ENCODE results near the genes GHRH and VSTM2L.

- RAMPAGE, long total RNA = no peak
- RRBS = no CpG with 5 or more reads among the region's 1 CpG
Observed at GRCh38 chr20:36254472-36254743, 18.1 kb downstream of the AAR2 start.

GRCh38 chr20:36336777-36336976 is 30.5 kb downstream of the DLGAP4 start:
- RAMPAGE, long total RNA = no peak
- RRBS = no CpG with 5 or more reads among the region's 4 CpGs

DNA sequence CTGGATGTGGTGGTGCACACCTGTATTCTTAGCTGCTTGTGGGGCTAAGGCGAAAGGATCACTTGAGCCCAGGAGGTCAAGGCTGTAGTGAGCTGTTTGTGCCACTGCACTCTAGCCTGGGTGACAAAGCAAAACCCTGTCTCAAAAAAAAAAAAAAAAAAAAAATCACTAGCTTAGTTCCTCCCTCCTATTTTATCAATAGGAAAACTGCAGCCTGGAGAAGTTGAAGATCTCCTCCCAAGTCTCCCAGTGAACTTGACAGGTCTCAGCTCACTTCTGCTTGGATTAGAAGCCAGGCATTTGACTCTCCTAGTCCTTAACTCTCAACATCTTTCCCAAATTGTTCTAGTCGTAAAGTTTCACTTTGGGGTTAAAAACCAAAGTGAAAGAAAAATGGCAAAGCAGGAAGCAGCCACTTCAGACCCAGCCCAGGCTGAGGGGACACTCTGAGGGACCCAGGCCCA is 68.9 kb upstream of the MYL9 start:
- RAMPAGE, long total RNA = no peak
- RRBS = no CpG with 5 or more reads among the region's 2 CpGs

- RAMPAGE, long total RNA = no peak
- RRBS = no CpG with 5 or more reads among the region's 13 CpGs
Observed at GRCh38 chr20:36481744-36482417, 59.4 kb upstream of the MYL9 start.

DNA sequence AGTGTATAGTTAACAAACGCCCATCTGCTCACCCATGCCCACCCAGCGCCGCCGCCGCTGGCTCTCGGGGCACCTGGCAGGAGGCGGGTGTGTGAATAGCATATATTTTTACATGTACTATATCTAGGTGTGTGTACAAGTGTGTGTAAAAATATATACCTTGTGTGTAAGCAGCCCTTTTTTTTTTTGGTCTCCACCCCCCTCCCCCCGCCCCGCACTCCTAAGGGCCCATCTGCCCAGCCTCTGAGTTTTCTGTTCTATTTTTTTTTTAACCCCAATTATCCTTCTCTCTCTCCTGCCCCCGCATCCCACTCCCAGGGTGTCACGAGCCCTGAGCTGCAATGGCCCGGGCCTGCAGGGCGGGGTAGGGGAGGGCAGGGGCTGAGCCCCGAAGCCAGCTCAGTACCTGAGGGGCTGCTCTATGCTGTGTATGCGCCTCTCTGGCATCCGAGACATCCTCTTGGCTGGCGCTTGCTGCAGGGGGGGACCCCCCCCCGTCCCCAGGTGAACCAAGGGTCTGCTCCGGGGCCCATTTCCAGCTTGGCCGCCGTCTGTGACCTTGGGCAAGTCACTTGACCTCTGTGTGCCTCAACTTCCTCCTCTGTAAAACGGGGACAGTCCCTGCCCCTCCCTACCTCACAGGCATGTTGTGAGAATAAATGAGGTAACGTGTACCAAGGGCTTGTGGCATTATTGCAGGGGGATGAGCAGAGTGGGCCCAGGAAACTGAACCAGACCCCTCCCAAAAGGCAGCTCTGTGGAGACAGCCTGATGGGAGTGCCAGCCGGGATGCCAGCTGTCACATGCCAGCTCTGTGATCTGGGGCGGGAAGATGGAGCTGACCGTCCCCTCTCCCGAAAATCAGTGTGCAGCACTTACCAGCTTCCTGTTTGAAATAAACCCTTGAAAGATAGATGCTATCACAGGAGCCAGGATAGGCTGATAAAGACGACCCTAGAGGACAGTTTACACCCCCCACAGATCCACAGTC is 13.1 kb upstream of the MYL9 start:
- RAMPAGE, long total RNA = no peak
- RRBS = no CpG with 5 or more reads among the region's 28 CpGs

- RAMPAGE, long total RNA = no peak
- RRBS = no CpG with 5 or more reads among the region's 9 CpGs
Observed at GRCh38 chr20:36652603-36653273, 6.7 kb upstream of the SLA2 start.

DNA sequence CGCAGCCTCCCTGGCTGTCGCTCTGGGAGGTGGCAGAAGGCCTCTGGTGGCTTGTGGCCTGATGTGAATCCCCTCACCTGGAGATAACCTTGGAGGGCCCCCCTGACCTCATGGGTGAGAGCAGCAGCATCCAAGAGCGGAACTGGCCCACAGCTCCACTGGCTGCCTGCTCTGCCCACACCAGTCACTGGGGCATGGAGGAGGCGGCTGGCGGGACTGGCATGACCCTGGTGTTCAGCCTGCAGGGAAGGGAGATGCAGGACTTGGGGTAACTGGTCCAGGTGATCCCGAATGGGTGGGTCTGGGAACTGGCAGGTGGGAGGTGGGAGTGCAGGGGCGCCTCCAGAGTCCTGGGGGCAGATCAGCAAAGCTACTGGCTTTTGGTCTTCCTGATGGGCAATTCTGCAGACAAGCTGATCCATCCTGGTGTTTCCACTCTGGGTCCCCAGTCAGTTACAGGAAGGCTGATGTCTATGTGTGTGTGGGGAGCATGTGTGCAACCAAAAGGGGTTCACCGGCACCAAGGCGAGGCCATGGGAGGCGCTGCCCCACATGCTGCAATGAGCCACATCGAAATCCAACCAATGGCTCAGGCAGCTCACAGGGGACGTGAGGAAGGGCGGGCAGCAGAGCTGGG is 10.7 kb upstream of the DSN1 start:
- RAMPAGE, long total RNA = no peak
- RRBS = no CpG with 5 or more reads among the region's 13 CpGs

DNA sequence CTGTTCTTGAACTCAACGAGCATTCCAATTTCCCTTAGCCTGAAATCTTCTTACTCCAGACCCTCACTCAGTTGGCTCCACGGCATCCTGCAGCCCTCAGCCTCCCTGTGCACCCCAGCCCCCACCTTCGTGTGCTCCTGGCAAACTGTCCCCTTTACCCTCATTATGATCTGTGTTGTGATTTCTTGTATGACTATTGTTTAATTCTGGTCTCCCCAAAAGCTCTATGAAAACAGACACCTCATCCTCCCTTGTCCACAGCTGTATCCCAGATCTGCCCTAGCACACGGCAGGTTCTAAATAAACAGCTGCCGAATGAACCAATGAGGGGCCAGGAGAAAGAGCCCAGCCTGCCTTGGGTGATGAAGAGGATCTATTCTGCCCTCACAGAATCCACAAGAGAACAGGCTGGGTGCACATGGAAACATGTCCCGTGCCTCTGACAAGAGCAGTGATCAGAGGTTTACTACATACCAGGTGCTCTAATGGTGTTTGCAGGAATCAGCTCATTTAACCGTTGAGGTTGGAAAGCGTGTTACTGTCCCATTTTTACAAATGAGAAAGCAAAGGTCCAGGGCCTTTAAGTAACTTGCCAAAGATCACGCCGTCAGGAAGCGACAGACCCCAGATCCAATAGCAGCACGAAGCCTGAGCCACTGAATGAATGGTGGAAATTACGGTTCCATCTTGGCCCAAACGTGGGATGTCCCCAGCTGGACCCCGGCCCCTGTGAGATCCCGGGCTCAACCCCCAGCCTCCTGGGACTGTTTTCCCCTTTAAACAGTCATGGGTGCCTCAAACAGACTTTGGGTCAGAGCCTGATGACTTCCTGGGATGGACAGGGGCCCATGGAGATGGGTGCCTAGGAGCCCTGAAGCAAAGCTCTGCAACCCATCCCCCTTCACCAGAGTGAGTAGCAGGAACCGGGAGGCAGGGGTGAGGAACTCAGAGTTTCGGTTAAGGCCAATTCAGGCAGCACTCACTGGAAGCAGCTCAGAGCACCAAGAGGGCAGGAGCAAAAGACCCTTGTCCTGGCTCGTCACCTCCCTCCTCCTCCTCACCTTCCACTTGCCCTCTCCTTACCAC is 2.8 kb downstream of the SOGA1 start:
- RAMPAGE, long total RNA = no peak
- RRBS = no CpG with 5 or more reads among the region's 19 CpGs

DNA sequence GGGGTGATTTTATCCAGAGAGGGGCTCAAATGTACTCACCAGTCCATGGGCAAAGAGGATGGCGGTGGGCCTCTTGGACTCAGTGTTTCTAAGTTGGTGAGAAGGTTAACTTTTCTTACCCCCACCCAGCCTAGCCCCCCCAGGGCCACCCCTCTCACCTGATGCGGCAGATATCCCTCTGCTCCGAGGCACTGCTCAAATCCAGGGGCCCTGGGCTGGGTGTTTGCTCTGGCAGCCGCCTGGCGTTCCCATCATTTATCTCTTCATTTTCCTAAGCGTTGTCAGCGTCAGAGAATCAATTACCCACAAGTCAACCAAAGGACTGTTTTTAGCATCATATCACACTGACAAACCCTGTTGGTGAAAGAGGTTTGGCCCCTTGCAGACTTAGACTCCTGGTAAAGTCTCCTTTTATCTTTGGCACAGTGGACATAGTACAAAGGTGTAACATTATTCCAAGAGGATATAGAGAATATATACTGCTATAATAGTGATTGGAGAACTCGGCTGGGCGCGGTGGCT is at the start of gene GHRH:
Gene GHRH (minus strand): TSS at position 230 of the 522 bp plus-strand sequence.
- RAMPAGE, long total RNA = no peak
- RRBS = no CpG with 5 or more reads among the region's 10 CpGs

DNA sequence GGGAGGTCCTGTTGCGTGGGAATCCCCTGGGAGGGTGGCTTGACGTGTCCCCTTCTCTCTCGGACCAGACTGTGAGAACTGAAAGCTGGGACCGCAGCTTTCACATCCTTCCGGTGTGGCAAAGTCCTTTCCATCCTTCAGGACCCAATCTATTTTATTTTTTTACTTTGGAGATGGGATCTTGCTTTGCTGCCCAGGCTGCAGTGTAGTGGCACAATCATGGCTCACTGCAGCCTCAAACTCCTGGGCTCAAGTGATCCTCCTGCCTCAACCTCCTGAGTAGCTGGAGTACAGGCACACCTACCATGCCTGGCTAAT is 9.1 kb upstream of the SRC start:
- RAMPAGE, long total RNA = no peak
- RRBS = no CpG with 5 or more reads among the region's 5 CpGs

DNA sequence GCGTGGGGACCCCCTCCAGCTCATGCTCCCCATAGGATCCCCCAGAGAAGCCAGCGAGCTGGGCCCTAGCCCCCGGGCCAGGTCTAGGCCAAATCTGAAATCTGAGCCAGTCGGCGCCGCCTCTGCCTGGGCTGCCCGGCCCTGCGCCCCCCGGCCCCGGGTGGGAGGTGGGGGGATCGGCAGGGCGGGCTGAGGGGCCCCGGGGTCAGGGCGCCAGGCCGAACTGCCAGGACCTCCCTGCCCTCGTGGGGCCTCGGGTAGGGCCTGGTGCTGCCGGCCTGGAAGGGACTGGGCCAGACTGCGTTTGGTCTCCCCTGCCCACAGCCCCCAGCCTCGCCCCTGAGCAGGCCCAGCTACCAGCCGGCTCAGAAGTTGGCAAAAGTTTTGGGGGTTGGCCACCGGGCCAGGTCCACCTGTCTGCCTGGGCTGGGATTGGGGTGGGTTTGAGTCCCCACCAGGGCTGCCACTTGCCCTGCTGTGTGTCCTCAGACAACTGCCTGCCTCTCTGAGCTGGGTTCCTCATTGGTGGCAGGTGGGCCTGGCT is 640 bp downstream of the SRC start:
- RAMPAGE, long total RNA = no peak
- RRBS = 5% methylated on average over 17 of the region's 22 CpGs

DNA sequence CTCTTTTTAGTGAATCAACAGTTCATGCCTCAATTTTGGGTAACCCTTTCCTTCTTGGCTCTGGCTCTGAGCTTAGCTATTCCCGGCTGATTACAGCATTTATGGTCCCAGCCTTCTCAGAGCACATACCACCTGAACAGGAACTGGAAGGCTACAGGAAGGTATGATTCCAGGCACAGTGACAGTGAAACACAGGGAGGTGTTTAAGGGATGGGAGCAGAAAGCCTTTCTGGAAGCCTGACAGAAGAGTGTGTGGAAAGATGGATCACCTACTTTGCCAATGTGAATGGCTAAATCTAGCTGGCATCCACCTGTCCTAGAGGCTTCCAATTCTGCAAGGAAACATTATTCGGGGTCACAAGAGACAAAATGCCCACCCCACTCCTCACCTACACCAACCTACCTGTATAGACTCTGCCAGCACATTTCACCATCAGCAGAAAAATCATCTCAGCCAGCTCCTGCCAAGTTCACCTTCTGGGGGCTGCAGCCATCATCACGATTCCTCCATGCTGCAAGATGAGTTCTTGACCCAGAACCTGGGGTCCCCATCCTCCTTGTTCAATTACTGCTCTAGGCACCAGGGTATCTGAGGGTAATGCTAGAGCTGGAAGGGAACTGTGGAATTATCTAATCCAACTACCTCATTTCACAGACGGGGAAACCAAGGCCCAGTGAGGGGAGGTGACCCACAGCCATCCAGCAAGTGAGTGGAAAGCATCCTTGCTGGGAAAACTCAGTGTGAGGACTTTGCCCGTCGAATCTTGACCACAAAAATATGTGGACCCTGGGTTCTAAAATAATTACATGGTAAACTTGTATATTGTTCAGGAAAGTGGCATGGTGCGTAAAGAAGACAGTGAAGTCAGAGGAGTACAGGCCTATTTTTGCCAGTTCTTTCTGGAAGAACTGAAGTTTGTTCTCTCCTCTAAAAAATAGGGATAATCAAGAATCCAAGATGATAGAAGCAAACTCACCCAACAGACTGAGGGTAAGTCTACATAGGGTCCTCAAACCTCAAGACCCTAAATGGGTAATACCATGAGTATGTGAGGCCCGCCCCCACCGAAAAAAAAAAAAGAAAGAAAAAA is 12.0 kb upstream of the NNAT start:
- RAMPAGE, long total RNA = no peak
- RRBS = no CpG with 5 or more reads among the region's 9 CpGs

GRCh38 chr20:37597903-37598519 is 70.3 kb upstream of the BLCAP start:
- RAMPAGE, long total RNA = no peak
- RRBS = 12% methylated on average over 11 of the region's 29 CpGs

GRCh38 chr20:37902569-37903334 is at the start of gene VSTM2L:
TSS of gene VSTM2L (plus strand) at chr20:37903127.
- RAMPAGE, long total RNA = no peak
- RRBS = 5% methylated on average over 6 of the region's 70 CpGs

DNA sequence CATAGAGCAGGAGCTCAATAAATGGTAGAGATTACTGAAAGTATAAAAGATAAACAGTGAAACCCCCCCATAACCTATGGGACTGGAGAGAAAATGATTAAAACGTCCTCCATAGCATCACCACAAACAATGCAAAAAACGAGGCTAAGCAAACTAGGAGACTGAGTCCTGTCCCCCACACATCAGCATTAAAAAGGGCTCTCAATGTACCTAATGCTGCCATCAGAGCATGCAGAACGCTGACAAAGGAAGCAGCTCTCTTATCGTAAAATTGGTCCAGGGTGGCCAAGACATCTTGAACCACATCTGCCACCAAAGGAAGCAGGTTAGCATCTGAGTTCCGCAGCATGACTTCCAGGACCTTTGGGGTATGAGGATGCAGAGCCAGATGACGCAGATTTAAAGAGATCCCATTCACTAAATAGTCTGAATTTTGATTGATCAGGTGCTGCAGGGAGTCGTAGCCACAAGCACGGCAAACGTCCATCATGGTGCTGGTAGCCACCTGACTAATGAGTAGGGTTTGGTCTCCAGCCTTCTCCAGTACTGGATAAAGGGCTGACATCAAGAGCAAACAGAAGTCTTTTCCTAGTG is 21.9 kb downstream of the TTI1 start:
- RAMPAGE, long total RNA = no peak
- RRBS = no CpG with 5 or more reads among the region's 9 CpGs

DNA sequence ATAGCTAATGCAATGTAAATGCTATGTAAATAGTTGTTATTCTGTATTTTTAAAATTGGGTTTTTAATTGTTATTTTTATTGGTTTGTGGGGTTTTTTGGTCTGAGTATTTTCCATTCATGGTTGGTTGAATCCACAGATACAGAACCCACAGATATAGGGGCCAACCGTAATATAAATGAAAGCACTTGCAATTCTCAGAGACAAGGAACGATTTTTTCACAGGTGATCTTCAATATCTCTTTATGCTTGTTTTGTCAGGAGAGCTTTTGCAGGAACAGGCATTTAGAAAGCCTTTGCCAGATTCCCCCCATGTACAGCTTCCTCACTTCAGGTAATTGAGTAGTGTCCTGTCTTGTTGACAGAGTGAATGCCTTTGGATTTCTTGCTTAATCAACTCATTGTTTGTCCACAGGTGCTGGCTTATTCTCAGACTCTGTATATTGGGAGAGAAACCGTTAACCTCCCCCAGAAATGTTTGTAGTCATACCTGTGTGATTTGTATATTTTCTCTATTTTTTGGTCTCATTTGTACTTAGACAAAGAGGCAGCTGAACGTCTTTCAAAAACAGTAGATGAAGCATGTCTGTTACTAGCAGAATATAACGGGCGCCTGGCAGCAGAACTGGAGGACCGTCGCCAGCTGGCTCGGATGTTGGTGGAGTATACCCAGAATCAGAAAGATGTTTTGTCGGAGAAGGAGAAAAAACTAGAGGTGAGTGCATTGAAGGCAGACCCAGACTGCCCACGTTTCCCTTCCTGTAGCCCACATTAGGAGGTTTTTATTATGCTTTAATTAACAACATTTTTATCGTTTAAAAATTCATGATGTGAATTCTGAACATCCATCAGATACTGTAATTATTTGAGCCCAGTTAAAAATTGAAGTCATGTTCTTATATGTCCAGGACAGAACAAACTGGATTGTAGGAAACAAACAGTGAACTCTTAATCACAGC is 32.3 kb downstream of the RPRD1B start:
- RAMPAGE, long total RNA = no peak
- RRBS = no CpG with 5 or more reads among the region's 12 CpGs

DNA sequence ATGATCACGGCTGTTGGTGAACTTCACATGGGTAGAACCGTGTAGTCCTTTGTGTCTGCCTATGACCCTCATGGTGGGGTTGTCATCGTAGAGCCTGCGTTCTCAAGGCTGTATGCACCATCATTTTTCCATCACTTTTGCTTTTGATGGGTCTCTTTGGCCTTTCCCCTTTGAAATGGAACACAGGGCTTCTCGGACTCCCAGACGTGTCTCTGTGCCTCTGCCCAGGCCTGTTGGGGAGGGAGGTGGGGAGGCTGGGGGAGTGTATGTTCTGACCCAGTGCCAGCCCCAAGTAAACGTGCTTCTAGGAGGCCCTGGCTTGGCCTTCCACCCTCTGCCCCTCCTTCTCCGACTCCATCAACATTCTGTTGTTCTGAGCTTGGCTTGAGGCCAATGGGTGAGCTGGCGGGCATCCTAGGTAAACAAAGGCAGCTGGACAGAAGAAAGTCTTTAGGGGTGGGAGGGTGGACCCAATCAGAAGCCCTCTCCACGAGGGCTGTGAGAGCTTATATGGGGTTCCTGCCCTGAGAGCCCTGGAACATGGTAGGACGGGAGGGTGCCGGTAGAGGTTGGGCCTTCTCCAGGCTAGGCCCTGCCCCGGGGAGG is 39.6 kb downstream of the TGM2 start:
- RAMPAGE, long total RNA = no peak
- RRBS = no CpG with 5 or more reads among the region's 13 CpGs

DNA sequence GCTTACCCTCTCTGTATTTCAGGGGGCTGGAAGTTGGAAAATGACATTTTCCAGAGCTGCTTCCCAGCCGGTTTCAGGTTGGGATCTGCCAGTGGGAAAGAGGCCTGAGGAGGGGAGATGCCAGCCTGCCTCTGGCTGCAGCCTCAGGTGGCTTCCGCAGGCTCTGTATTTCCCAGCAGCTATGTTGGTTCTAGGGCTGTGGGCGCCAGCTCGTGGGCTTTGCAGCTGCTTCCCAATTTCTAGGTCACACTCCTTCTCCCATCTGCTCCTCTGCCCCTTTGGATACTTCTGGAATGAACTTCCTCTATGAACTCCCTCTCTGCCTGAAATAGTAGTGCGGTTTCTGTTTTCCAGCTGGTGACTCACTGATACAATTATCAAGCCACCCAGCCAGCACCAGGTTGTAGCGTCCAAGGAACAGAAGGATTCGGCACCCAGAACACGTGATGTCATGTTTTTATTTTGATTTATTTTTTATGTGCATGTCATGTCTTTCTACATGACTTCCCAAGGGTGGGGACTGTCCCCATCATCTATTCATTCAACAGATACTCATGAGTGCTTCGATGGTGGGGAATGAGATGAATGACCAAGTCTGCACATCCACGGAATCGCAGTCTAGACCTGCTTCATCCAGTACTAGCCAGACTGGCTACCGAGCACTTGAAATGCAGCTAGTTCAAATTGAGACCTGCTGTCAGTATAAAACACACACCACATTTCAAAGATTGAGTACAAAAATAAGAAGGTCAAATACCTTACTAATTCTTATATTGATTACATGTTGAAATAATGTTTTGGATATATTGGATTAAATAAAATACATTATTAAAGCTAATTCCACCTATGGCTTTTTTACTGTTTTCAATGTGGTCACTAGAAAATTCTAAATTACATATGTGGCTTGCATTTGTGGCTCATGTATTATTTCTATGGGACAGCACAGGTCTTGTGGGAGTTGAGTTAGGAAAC is 37.8 kb downstream of the TGM2 start:
- RAMPAGE, long total RNA = no peak
- RRBS = no CpG with 5 or more reads among the region's 12 CpGs

GRCh38 chr20:38146190-38146670 is 18.8 kb downstream of the TGM2 start:
- RAMPAGE, long total RNA = no peak
- RRBS = no CpG with 5 or more reads among the region's 6 CpGs

GRCh38 chr20:38147688-38148446 is 17.2 kb downstream of the TGM2 start:
- RAMPAGE, long total RNA = no peak
- RRBS = 87% methylated on average over 9 of the region's 19 CpGs